Fibroblast of villous mesenchyme (primary cell): Measurements from ENCODE around the gene CCDC88C.

GRCh38 chr14:91127318-91128163, 13.7 kb downstream of the DGLUCY start:
- CAGE, long polyA plus RNA: no peak

DNA sequence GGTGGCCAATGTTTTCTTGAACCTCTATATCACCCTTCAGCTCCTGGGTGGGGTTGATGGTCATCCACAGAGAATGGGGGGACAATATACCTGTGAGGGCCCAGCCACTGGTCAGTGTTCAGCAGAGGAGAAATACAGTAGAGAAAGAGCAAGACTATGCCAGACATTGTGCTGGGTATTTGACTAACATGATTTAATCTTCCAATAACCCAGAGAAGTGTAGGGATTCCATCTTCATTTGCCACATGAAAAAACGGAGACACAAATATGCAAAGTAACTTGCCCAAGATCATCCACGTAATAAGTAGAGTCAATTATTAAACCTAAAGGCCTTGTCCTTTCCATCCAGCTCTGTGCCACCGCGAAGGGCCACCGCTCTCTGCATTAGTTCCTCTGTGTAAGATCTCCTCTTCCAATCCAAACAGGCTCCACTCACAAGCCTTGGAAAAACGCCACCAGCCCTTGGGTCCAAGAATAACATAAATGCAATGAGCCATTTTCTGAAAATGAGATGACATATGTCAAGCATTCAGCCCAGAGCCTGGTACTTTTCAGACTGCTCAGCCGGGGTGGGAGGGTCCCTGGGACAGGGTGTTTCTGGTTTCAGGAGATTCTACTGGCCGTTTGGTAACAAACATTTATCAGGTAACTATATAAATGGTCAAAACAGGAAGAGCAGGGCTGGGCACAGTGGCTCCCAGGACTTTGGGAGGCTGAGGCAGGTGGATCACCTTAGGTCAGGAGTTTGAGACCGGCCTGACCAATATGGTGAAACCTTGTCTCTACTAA, 29.9 kb downstream of the DGLUCY start:
- CAGE, long polyA plus RNA: no peak

DNA sequence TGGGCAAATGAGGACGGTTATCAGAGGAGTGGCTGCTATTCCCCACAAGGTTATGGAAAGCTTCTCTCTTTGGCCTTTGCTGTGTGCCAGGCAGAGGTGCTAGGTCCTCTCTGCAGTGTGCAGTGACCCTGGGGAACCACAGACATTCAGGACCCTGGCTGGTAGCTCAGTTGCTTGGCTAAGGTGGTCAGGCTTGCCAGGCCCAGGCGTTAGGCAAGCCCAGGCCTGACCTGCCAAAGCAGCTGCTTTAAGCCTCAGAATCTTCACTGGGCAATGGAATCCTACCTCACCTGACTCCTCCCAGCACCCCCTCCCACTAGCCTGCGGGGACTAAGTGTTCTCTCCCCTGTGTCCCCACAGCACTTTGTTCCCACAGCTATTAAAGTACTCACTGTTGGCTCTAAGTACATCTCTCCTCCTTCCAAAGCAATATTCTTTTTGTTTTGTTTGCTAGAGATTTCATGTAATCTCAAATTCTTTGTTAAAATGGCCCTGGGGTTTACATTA, 44.2 kb downstream of the DGLUCY start:
- CAGE, long polyA plus RNA: no peak

DNA sequence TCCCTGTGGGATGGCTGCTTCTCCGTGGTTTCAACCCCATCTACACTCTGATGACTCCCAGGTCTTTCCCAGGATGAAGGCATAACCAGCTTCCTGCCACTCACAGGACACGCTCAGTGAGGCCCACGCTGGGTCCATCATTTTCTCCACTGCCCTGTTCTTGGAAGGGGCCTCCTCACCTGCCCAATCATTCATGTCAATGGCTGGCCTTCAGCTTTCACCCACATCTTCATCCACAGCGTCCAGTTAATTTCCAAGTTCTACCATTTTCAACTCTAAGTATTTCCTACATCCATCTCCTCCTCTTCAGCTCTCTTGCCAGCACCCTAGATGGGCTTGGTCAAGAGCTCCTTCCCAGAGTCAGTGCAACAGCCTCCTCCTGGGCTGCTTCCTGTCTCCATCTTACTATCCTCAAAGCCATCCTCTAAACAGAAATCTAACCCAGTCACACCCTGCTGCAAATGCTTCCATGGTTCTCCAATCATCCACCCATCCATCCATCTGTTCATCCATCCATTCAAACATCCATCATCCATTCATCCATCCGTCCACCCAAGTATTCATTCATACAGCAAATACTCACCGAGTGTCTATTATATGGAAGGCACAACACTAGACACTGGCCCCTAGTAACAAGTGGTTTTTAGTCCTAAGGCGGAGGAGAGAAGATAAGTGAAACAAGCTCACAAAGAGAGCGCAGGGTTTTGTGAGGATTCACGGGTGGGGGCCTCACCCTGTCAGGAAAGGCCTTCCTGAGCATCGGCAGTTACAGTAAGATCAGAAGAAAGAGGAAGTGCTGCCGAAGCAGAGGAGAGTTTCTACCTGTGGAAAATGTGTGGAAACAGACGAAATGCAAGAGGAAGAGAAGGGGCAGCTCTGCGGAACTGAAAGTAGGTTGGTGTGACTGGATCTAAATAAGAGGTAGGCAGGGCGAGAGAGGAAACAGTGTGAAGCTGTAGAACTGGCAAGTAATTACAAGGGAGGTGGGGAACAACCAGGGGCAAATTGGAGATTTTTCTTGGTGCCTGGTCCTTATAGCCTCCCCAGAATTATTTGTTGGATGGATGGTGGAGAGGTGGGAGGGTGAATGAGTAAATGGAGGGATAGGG, 2.9 kb downstream of the GPR68 start:
- CAGE, long polyA plus RNA: no peak

GRCh38 chr14:91286152-91286776, 41.8 kb upstream of the GPR68 start:
- CAGE, long polyA plus RNA: no peak

DNA sequence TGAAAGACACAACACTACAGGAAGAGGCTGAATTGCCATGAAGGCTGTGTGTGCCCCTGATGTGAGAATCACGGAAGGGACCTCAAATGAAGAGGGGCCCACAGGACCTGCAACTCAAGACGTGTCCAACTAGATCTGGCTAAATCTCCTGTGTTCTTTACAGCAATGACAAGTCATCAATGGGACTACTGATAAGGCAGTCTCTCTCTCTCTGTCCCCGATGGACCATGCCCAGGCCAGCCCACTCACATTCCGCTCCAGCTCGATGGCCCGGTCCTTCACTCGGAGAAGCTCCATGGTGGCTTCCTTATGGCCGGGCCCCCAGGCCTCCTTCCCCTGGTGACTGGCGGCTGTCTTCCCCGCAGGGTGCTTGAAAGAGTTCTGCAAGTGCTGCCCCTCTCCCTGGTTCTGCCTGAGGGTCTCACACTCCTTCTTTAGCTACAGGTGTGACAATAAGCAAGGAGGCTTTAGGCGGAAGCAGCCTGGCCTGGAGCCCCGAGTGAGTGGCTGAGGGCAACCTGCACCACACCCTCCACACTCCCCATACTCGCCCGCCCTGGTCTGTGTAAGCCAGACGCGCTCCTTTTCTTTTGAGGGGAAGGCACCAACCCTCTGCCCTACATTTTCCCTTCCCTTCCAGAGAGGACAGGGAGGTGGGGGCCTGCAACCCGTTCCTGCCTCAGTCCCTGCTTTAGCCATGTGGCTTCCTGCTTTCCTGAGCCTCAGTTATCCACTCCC, 62.5 kb upstream of the GPR68 start:
- CAGE, long polyA plus RNA: no peak

- CAGE, long polyA plus RNA: no peak
Observed at GRCh38 chr14:91332668-91333115, 84.9 kb downstream of the CCDC88C start.

- CAGE, long polyA plus RNA: no peak
Observed at GRCh38 chr14:91363966-91364628, 53.5 kb downstream of the CCDC88C start.

DNA sequence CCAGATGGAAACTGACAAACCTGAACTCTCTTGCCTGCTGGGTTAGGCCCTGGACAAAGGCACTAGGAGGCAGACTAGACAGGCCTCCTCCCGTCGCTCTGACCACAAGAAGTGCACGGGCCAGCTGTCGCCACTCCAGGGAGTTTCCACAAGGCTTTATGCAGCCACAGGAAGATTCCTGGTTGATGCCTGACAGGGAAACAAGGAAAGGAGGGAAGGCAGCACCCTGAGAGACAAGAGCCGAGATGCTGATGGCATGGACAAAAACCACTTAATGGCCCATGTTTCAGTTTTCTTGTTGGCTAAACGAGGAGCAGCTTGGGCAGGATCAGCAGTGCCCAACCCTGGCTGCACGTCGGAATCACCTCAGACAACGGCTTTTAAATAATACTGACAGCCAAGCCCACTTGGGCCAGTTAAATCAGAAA, 30.1 kb downstream of the CCDC88C start:
- CAGE, long polyA plus RNA: no peak

DNA sequence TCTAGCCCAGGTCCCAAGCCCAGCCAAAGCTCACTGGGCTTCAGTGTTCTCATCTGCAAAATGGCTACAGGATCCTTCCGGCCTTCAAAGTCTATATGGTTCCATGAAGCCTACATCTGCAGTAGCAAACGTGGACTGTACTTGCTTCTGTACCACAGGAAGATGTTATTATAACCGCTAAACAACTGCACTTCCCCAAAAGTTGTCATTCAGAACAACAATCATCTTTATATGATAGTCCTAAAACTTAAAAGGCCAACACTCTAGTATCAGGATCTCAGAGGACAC, 6.4 kb downstream of the CCDC88C start:
- CAGE, long polyA plus RNA: no peak

GRCh38 chr14:91417177-91418056, at the start of gene CCDC88C:
CCDC88C (minus strand) TSS chr14:91417820.
- CAGE, long polyA plus RNA: no peak

DNA sequence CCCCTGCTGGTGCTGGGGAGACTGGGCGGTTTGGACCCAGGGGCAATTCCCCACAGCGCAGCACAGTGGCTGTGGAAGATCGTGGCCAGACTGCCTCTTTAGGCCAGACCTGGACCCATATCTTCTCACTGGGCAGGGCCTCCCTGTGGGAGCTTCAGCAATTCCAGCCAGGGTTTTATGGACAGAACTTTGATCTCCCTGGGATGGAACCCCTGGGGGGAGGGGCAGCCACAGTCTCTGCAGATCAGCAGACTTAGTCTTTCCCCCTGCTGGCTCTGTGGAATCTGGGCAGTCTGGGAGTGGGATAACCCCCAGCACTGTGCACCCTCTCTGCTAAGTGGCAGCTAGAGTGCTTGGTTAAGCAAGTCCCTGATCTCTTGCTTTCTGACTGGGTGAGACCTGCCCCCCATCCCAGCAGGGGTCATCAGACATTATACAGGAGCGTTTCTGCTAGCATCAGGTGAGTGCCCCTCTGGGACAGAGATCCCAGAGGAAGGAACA, 44.9 kb upstream of the PPP4R3A start:
- CAGE, long polyA plus RNA: no peak

DNA sequence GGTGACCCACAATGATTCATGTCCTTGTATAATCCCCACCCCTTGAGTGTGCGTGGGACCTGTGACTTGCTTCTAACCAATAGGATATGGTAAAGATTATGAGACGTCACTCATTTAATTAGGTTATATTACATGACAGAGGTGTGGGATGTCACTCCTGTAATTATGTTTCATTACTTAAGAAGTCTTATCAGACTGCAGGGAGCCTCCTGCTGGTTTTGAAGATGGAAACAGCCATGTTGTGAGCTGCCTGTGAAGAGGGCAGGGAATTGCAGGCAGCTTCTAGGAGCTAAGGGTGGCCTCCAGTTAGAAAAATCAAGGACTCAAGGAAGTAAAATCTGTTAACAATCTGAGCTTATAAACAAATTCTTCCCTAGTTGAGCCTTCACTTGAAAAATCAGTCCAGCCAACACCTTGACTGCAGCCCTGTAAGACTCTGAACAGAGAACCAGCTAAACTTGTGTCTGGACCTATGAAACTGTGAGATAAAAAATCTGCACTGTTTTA, 12.4 kb upstream of the CATSPERB start:
- CAGE, long polyA plus RNA: no peak

- CAGE, long polyA plus RNA: no peak
Observed at GRCh38 chr14:91883946-91884404, 16.6 kb upstream of the TC2N start.

DNA sequence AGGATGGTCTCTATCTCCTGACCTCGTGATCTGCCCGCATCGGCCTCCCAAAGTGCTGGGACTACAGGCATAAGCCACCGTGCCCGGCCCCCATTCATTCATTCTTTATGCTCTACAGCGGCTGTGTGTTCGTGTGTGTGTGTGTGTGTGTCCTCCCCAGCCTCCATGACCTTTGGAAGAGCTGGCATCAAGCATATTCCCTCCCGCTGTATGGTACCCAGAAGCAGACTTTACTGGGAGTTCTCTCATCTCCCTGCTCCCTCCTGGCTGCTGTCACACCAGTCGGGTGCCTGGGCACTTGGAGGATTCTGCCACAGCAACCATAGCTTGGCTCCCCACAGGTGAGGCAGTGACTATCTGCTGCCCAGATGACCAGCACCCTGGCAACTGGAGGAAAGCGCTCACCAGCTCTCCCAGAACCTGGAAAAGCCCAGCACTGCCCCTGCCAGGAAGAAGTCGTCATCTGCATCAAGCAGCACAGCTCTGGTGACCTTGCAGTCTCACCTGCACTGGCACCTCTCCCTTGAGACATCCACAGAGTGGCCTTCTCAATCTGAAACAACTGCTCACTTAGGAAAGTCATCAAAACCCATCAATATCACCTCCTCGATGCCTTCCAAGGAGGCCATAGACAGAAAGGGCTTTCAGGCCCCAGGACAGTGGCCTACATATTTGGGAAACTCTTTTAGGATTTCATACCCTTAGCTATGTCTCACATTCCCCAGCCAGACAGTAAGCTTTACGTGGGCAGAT, 31.9 kb upstream of the TC2N start:
- CAGE, long polyA plus RNA: no peak

DNA sequence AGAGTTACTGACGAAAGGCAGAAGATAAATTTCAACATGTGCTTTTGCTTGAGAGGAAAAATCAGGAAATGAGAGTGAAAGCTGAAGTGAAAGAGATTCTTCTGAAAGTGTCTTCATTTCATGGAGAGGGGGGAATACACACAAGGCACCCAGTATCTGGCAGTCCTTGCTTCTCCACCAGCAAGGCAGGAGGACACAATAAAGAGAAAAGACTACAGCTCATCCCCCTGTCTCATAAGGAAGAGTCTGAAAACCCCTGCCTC, 77.9 kb downstream of the SLC24A4 start:
- CAGE, long polyA plus RNA: no peak

GRCh38 chr14:92442892-92443526, 70.6 kb upstream of the RIN3 start:
- CAGE, long polyA plus RNA: no peak

- CAGE, long polyA plus RNA: no peak
Observed at GRCh38 chr14:92471908-92472339, 41.7 kb upstream of the RIN3 start.

GRCh38 chr14:92511405-92511967, 2.1 kb upstream of the RIN3 start:
- CAGE, long polyA plus RNA: no peak

- CAGE, long polyA plus RNA: no peak
Observed at GRCh38 chr14:92527716-92528068, 14.1 kb downstream of the RIN3 start.